ENCODE results near the genes NAPEPLD, PSMC2 and EFCAB10.

DNA sequence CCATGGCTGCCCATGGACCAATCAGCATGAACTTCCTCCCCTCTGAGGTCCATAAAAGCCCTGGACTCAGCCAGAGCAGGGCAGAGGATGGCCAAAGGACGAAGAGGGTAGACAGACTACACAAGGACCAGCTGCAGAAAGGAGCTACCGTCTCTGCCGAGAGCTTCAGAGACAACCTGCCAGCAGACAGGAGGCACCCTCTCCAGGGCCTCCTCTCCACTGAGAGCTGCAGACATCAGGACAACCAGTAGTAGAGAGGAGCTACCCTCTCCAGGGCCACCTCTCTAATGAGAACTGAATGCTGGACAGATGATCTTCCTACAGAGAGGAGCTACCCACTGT is 4.3 kb upstream of the FAM185A start:
- PRO-cap = no peak

DNA sequence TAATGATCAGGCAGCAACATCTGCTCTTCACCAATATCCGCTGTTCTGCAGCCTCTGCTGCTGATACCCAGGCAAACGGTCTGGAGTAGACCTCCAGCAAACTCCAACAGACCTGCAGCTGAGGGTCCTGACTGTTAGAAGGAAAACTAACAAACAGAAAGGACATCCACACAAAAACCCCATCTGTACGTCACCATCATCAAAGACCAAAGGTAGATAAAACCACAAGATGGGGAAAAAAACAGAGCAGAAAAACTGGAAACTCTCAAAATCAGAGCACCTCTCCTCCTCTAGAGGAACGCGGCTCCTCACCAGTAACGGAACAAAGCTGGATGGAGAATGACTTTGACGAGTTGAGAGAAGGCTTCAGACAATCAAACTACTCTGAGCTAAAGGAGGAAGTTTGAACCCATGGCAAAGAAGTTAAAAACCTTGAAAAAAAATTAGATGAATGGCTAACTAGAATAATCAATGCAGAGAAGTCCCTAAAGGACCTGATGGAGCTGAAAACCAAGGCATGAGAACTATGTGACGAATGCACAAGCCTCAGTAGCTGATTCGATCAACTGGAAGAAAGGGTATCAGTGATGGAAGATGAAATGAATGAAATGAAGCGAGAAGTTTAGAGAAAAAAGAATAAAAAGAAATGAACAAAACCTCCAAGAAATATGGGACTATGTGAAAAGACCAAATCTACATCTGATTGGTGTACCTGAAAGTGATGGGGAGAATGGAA is 32.8 kb downstream of the FAM185A start:
- PRO-cap = no peak

GRCh38 chr7:102791294-102791692 is 42.5 kb downstream of the FAM185A start:
- PRO-cap = no peak

GRCh38 chr7:102822201-102822708 is 73.5 kb downstream of the FAM185A start:
- PRO-cap = no peak

DNA sequence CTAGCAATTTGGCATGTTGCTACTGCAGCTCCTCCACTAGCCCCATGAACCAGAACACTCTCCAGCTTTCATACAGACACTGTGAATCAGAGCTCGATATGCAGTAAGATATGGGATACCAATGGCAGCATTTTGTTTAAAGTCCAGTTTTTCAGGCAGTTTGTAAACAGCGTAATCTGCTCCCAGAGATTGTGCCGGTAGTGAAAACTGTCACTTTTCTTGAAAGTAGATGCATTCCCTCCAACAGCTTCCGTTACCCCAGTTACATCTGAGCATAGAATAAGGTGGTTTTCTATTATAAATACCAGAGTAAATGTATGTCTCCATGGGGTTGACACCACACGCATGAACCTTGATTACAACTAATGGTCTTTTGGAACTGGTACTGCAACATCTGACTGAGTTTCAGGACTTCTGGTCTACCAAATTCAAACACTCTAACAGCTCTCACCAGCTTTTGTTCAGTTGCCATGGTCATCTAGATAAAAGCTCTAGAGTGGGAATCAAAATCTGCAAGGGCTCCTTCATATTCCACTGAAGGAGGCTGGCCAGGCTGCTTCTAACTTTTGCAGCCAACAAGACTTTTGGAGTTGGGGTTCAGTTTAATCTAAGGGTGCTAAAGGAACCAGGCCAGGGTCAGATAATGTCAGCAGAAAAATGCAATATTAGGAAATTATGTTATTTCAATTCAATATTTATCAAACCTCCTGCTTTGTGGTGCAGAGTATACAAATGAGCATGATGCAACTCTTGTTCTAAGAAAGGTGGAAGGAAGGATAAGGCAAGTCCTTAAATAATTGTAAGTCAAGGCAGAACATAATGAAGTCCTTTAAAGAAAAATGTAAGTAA is 14.4 kb downstream of the ARMC10 start:
- PRO-cap = no peak

DNA sequence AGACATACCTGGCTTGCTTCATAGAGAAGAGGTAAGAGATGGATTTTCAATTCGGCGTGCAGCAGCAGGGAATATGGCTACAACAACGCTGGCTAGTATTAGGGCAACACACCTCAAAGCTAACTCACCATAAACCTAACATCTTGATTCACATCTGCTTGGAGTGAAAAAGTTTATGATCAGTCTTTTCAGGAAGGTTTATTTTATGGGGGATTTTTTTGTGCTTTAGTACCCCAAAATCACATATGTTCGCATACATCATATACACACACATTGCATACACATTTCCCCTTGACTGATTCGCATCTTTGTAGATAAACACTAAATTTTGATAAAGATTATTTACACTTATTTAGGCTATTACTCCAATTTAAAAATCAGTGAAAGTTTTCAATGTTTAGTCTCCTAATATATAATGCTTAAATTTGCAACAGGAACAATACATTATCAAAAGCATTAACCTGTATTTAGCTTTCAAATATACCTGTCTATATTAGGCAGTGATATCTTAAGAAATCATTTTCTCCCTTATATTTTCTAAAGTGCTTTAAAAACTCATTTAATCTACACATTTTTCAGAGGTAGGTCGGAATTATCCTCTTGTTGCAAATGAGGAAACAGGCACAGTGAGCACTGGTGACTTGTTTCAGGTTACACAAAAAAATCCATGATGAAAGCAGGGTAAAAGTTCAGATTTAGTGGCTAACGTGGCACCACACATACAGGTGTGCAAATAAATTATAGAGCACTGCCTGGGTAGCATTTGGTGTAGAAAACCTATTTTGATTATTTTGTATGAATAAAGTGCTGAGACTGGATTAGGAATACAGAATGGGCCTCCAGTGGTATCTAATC is 26.4 kb downstream of the ARMC10 start:
- PRO-cap = no peak

DNA sequence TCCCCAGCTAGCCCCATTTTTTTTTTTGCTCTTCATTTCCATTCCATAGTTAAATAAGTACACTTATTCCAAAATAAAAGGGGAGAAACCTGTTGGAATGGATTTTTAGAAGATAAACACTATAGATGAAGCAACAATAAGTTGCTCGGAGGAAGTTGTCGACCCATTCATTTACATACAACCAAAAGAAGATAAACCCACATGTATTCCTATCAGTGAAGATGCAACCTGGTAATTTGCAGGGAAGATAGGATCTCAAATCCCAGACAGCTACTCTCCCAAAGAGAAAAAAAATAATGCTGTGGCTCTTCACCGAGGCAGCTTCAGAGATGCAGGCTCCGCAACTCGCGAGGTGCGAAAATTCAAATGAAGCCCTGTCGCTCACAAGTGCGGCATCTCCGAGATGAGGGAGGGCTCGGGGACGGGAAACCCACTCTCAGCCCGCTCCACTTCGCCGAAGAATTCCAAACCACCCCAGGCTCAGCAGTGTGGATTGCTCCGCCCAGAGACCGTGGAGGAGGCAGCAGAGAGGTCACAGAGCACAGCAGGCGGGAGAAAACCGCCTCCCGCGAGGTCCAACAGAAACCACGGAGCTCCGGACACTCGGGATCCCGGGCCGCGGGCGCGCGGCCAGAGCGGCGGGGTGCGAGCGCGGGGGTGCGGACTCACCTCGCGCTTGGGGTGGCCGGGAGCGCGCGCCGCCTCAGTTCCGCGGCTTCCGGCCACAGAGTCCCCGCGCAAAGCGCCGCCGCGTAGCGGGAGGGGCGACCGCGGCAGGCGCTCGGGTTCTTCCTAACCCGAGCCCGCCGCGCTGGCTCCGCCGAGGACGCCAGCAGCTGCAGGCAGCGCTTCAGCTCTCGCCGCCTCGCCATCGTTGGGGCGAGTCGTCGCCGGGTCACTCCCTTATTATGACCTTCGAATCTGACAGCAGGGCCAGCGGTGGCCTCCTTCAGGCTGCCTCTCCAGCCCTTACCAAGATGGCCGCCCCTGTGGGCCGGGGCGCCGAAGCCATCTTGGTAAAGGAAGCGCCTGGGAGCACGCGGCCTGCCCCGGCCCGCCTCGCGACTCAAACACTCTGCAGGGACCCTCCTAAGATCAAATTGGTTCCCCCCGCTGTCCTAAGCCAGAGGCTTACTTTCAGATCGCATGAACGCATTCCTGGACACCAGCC is at the start of gene NAPEPLD:
NAPEPLD (minus strand) TSS at position 490 of the 1,171 bp plus-strand sequence.
- PRO-cap = unidirectional peak, plus-strand start at position 401 of the sequence; unidirectional peak, plus-strand start at position 440 of the sequence; unidirectional peak, plus-strand start at position 505 of the sequence; bidirectional peak, plus-strand start at position 633 of the sequence, minus-strand start at position 576 of the sequence

DNA sequence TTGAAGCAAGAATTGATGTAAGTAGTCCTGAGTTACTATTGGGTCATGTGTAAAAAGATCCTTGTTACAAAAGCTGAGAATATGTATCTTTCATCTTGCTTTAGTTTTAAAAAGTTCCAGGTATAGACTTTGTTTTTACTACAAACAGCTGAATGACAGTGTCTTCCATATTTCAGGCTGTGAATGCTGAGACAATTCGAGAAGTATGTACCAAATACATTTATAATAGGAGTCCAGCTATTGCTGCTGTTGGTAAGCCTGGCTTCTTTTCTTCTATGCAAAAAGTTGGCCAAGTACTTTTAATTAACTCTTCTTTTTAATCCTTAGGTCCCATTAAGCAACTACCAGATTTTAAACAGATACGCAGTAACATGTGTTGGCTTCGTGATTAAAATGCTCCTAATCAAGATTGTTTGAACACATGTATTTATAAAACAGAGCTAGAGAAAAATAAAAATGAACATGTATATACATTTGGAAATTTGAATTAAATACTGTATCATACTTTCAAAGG is 14.7 kb downstream of the PMPCB start:
- PRO-cap = no peak

GRCh38 chr7:103347275-103348220 is at the start of gene PSMC2:
TSS of gene PSMC2 (plus strand) at chr7:103347643.
- PRO-cap = bidirectional peak, plus-strand start at chr7:103347785, minus-strand start at chr7:103347570; bidirectional peak, plus-strand start at chr7:103348001, minus-strand start at chr7:103347968

DNA sequence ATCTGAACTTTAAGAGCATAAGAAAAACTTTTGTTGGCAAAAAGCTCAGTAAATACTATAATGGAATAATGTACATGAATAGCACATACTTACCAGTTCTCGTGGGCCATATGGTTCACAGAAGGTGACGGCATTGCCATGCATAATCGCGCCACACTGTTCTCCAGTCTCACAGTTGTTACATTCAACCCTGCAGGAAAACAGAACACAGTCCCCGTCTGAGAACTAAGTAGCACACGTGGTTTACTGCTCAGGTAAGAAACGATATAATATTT is 261.5 kb downstream of the RELN start:
- PRO-cap = no peak

- PRO-cap = no peak
Observed at GRCh38 chr7:103987363-103987883, 2.0 kb downstream of the RELN start.

DNA sequence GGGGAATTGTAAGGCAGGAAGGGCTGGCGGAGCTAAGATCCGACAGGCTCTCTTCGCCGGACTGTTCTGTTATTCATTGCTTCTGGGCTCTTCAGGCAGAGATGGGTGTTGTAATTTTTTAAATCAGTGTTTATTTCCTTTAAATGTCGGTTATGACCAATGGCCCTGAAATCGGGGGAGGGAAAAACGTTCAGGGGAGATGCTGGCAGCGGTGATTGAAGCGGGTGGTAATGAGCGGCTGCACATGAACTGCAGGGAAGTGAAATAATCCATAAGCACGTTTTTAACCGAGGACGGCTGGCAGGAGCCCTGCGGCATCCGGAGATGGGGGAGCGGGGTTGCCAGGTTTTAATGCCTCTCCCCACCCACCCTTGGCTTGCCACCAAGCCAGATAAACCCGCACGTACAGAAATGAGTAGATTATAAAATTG is 927 bp upstream of the RELN start:
- PRO-cap = no peak

DNA sequence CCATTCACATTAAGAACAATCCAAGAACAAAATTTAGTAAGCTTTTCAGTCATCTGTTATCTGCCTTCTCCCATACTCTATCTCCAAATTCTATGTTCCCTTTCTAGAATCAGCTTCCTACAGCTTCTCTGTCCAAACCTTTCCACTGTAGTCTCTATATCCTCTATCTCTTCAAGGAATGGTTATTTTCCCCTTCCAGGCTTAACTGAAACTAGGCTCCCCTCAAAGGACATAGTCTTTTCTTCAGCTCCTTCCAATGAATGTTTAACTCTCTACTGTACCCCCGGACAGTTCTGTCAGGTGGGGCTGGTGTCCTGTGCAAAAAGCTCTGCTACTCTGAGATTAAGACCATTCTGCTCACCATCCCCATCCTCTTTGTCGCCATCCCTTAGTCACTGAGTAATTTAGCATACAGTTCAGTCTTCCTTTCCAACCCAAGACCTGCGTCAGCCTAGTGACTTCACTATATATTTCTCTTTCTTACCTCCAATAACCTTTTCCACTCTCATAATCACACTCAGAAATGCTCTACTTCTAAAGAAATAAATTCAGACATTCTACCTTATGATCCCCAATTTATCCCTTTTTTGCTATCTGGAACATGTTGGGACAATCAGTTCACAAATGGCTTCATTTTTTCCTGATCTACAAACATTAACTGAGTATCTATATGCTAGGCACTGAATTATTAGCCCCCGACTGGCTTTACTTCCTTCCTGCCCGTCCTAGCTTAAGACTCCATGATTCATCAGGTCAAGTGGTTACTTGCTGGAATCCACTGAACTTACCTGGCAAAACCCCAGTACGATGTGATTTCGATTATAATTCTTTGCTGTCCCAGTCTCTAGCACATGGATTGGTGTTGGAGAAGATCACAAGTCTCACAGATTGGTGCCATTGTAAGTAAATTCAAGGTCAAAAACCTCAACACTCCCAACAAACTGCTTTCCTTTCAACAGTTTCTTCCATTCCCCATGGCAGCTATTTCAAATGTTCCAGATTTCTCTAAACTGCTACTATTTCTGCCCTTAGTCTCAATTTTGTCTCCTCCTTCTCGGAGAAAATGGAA is 77.3 kb downstream of the ORC5 start:
- PRO-cap = no peak

- PRO-cap = no peak
Observed at GRCh38 chr7:105017722-105018337, 3.8 kb downstream of the KMT2E start.

DNA sequence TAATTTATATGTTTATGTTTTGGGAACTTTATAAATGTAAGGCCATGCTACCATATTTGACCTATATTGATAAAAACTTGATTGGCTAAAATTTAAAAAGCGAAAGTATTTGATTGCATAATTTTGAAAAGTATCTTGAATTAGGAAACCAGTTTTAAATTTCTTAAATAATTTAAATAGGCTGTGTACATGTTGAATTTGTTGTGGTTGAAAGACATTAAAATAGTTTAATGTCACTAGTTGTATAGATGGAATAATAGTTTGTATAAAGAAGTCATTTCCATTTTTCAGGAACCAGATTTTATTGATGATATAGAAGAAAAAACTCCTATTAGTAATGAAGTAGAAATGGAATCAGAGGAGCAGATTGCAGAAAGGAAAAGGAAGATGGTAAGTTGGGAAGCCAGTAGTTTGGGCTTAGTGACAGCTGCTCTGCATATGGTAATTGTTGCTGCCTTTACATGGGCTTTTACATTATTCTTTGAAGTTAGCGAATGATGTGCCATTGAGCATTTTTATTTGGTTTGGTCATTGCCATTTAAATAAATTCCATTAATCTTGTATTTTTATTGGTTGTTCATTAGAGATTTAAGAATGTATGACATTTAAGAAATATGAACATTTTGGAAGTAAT is 77.0 kb downstream of the KMT2E start:
- PRO-cap = no peak

DNA sequence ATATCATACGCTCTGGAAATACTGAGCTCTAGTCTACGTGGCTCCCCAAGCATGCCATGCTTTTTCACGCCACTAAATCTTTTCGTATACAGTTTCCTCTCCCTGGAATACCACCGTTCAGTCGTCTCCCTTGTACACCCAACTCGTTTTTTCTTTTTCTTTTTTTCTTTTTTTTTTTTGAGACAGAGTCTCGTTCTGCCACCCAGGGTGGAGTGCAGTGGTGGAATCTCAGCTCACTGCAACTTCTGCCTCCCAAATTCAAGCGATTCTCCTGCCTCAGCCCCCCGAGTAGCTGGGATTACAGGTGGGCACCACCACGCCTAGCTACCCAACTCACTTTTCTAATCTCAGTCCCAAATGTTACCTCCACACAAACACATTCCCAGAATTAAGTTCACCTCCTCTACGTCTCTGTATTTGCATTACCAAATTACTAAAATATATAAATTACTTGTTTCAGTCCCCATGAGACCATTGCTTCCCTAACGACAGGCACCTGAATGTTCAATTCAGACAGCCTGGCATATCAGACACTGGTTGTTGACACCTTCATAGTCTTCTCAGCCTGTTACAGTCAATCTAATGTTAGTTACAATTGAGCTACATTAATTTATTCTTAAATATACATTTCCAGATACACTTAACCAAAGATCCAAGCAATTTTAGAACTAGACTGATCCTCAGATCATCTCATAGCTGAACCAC is 115.3 kb downstream of the SRPK2 start:
- PRO-cap = no peak

DNA sequence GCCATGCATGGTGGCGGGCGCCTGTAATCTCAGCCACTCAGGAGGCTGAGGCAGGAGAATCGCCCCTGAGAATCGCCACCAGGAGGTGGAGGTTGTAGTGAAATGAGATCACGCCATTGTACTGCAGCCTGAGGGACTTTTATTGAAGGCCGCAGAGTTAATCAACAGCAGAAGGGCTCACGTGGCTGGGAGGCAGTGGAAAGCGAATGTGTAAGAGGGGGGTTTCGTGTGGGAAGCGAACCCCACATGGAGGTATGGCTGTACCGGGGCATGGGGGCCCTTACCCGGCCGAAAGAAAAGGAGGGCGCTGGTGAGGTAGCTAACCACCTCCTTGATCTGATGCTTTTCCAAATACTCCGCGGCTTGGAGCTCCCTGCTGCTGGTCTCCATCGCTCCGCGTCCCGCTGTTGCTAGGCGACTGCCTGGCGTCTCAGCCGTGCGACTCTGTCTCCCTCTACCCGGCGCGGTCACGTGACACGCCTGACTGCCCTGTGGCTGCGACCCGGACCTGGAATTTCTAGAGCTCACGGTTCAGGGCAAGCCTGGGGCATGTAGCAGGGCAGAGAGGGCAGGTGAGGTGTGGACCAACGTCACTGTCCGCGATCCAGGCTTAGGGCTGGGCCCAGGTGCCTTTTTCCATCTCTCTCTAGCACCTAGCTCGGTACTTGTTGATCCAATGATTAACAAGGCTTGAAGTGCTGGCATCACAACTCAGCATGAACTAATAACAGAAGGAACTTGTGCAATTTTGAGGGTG is at the start of gene EFCAB10:
EFCAB10 (minus strand) TSS at position 420 of the 757 bp plus-strand sequence.
- PRO-cap = no peak

GRCh38 chr7:105680511-105681122 is 99.3 kb upstream of the EFCAB10 start:
- PRO-cap = no peak

- PRO-cap = bidirectional peak, plus-strand start at chr7:106058268, minus-strand start at chr7:106058126; bidirectional peak, plus-strand start at chr7:106058498, minus-strand start at chr7:106058505; bidirectional peak, plus-strand start at chr7:106058771, minus-strand start at chr7:106058775; unidirectional peak, minus-strand start at chr7:106059083
Observed at GRCh38 chr7:106057964-106059238, 53.7 kb downstream of the SYPL1 start.

DNA sequence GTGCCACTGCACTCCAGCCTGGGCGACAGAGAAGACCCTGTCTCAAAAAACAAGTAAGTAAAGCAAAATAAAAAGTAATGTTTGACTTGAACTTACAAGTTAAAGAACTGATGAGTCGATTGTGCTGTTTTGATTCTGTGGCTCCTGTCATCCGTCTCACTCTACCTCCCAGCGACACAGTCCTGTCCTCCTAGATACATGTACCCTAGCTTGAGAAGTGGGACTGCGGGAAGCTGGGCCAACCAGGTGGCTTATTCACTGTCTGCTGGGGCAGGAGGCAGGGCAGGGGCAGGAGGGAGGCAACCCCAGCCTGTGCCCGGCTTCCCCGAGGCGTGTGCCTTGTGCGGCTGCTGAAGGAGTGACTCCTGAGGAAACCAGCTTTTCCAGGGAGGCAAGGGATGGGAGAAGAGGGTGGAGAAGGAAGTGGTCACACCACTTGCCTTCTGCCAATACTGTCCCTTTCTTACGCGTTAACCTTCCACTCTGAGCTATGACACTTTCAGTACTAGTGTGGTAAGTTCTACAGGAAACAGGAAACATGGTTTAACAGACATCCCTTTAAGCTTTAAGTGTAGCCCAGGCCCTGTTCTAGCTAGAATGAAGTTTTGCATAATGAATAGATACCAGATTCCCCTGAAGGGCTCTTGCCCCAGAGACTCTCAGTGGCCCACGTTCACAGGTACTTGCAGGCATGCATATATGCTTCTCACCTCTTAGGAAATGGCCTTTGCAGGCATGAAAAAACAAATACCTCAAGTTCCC is 40.7 kb downstream of the SYPL1 start:
- PRO-cap = bidirectional peak, plus-strand start at position 254 of the sequence, minus-strand start at position 168 of the sequence; bidirectional peak, plus-strand start at position 652 of the sequence, minus-strand start at position 485 of the sequence

All from SUDHL5 (cell line).